ENCODE measurements around a stretch of chr17.

DNA sequence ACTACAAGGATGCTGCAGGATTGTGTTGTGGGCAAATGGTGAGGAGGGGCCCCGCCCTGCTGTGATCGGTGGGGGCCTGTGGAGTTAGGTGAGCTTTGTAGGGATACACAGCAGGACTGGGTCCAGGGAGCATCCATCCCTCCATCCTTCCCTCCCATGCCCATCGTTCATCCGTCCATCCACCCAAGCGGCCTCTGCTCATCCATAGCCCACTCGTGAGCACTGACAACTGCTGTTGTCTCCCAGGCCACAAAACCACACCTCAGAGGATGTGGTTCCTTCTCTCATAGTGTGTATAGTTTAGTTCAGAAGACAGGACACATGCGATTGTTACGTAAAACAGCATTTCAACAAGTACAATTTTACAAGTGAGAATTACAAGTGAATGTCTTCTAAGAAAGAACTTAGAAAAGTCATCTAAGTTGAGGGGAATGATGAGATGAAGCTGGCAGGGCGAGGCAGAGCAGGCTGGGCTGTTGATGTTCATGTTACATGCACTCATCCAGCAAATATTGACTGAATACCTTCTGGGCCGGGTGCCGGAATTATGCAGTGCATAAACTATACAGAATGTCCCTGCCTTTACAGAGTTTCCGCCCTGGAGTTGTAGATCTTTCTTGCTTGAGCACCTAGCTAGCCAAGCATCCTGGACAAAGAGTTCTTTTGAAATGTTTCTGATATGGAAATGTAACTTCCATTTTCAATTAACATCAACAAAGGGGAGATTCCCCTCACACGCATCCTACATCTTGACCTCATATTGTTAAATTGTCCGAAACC is 5.4 kb downstream of the ARSG start:
- PRO-cap, result no peak

DNA sequence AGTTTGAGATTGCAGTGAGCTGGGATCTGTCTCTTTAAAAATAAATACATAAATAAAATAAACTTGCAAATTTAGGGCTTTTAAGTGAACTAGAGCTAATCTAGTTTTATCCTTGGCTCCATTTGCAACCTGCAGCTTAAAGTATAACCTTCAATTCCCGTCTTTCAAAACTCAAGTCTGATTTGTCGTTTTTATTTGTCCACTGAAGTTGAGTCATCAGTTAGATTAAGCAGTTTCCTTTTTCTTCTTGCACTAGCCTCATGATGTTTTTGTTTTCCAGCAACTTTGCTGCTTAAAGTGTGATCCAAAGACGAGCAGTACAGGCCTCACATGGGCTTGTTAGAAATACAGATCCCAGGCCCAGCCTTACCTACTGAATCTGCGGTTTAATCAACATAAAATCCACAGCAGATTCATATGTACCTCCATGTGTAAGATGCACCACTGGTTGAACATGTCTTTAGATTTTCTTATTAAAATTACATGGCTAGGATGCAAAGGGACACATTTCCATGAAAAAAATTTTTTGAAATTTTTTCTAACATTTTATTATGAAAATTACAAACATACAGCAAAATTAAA is 13.9 kb downstream of the ARSG start:
- PRO-cap, result no peak

DNA sequence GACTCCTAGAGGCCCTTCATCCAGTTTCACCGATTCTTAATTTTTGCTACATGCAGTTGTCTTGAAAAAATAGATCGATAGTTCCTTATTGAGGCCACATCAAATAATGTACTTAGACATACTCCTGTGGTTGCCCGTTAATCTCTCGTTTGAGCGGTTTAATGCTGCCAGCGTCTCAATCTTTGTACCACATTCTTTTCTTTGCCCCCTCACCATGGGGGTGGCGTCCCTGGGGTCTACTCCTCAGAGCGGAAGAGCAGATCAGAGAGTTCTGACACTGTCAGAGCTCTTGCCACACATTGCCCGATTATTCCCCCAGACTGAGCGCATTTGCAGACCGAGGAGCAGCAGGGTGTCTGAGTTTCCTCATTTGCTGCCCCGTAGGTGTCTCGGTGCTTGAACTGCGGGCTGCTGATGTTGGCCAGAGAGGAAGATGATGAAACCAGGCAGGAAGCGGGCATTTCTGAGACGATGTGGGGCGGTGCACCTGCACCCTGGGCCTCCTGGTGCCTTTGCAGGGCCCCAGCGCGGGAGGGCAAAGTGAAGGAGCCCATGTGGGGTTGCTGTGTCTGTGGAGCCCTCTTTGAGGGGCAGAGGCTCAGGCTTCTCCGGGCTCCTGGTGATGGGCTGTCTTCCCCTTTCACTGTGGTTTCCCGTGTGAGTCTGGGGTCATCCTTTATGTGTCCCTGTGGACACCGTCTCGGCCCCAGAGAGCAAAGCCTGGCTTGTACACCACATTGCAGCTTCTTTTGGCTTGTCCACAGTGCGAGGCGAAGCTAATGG is 55.2 kb downstream of the ARSG start:
- PRO-cap, result bidirectional peak, plus-strand start at position 461 of the sequence, minus-strand start at position 358 of the sequence

GRCh38 chr17:68370789-68371010 is 79.4 kb downstream of the ARSG start:
- PRO-cap, result no peak

- PRO-cap, result no peak
Observed at GRCh38 chr17:68377959-68379331, 78.9 kb downstream of the WIPI1 start.

DNA sequence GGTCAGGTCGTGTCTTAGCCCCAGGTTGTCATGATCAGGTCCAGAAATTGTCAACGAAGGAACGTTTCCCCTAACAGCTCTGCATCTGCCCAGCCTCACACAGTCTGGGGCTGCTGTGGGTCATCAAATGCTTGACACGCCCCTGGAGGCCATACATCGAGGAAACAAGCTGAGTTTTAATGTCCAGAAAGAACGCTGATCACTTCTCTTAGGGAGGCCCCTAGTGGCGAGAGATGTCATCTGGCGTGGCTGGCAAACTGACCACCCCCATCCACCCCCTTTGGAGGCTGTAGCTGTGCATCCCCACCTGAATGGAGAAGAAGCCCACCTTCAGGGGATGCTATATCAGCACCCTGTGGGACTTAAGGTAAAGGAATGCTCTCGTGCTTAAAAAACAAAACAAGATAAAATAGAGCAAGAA is 58.3 kb downstream of the WIPI1 start:
- PRO-cap, result no peak

DNA sequence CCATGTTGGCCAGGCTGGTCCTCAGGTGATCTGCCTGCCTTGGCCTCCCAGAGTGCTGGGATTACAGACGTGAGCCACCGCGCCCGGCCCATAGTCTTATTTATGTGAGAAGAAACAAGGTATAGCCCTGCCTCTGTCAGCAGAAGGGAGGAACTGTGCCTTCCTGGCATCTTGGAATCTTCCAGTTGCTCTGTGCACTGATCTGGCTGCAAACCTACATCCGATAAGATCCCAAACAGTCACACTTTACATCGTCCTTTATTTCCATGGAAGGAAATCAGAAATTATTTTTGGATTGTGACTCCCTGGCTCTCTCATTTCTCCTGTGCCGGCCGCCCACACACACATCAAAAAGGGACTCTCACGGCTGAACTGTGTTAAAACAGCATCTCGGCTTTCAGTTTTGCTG is 23.3 kb downstream of the WIPI1 start:
- PRO-cap, result no peak

GRCh38 chr17:68468106-68468805 is 11.0 kb upstream of the WIPI1 start:
- PRO-cap, result no peak

DNA sequence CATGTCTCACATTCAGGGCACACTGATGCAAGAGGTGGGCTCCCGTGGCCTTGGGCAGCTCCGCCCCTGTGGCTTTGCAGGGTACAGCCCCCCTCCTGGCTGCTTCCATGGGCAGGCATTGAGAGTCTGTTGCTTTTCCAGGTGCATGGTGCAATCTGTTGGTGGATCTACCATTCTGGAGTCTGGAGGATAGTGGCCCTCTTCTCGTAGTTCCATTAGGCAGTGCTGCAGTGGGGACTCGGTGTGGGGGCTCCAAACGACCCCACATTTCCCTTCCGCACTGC is 5.7 kb downstream of the PRKAR1A start:
- PRO-cap, result no peak

- PRO-cap, result no peak
Observed at GRCh38 chr17:68541266-68542407, 29.4 kb downstream of the PRKAR1A start.

DNA sequence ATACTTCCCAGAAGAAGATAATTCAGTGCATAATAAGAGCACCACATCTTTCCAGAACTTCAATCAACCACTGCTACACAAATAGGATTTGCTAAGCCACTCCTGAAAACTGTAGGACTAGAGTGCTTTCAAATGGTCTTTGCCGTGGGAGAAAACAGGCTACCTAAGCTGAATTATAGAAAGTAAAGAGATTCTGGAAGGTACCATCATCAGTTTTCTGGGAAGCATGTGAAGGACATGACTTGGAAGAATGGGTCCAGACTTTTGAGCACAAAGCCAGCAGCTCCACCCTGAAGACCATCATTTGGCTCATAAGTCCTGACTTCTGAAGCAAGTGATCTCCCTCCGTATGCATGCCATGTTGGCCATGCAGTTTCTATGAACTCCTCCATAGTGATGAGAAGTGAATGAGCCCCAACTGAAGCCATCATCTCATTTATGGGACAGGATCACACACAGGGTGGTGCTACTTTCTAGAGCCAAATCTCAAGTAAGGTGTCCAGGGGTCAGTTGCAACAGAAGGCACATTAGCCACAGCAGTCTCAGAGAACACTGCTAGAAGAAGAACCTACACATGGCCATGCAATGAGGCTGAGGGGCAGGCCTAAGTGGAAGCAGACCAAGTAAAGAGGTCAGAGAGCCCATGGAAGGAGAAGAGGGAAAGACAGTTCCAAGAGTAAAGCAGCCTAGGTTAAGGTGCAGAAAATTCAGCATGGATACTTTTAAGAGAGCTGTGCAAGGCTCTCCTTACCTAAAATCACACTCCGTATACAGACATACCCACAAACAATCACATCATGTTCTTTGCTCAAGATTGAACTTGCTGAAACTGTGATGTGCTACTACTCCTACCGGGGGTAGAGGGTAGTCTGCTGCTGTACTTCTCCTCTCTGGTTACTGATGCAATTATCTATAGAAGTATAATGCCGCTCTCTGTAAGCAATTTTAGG is 1.9 kb downstream of the ABCA8 start:
- PRO-cap, result no peak

GRCh38 chr17:68994523-68995624 is 39.7 kb upstream of the ABCA8 start:
- PRO-cap, result no peak

DNA sequence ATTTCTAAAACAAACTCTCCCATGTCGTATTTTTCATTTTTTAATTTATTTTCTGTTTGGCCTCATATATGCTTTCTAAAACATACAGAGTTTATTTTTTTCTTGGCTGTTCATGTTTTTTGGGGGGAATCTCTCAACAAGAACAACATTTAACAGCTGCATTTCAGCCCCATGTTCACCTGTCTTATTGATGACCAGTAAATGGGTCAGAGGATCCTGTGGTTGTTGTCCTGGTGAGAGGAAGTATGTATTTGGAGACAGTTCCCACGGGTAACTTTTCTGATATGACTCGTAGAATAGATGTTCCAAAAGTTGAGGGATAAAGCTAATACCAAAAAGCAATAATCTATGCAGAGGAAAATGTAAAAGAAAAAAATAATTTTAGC is 42.5 kb downstream of the ABCA9 start:
- PRO-cap, result no peak

DNA sequence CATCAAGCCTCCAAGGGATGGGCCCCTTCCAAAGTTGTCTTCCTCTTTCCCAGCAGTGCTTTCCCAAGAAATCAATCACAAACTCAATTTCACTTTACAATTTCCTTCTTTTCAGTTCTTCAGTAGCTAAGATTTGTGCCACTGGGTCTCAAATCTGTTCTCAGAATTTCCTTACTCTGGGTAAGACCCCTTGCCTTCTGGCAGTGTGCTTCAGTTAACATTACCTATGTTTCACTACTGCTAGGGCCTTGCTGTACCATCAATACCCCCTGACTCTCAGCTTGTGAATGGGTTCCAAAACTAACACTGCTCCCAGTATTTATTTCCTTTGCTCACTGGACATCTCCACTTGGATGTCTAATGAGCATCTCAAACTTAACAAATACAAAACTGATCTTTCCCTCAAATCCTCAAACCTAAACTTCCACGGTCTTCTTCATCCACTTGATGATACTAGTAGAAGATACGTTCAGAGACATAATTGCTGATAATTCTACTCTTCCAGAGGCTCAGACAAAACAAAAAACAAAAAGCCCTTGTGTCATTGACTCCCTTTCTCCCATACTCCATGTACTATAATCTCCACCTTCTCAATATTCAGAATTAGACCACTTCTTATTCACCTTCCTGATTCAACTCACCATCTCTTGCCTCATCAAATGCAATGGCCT is 12.2 kb upstream of the ABCA10 start:
- PRO-cap, result no peak

DNA sequence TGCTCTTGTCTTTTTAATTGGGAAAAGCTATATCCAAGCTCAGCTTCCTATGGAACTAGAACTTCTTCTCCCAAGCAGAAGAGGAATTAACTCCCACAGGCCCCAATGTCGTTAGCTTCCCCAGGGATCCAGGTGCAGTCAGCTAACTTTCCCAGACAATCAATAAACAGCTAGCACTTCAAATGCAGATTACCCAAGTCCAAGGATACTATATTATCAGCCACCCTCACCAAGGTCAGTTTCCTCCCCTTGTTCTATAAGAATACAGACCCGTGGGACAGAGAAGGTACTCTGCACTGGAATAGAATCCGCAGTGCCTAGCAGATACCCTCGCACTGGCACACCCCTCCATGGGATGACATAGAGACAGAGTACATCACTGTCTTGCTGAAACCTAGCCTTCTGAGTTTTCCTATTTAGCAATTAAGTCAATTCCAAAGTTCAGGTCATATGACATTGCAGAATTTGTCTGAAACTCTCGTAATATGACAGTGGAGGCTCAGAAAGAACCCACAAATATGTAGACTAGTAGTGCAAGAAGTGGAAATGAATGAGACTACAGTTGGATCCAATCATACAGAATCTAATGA is 39.9 kb upstream of the ABCA10 start:
- PRO-cap, result no peak

GRCh38 chr17:69470464-69470888 is 56.0 kb downstream of the MAP2K6 start:
- PRO-cap, result no peak

DNA sequence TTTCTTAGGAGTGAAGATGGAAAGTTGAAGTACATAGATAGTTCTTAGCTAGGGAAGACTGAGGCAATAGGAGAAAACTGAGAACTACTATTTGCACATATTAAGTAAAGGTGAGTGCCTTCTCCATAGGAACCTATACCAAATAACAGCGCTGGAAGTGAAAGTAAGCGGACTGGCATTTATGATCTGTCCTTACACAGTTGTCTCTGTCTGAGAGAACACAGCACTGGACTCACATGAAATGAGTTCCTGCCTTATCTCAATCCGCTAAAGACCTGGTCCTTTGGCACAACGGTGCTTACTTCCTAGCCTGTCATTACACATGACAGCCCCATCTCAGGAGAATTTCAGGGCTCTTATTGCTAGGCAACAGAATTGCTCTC is 4.2 kb downstream of the KCNJ2 start:
- PRO-cap, result no peak

DNA sequence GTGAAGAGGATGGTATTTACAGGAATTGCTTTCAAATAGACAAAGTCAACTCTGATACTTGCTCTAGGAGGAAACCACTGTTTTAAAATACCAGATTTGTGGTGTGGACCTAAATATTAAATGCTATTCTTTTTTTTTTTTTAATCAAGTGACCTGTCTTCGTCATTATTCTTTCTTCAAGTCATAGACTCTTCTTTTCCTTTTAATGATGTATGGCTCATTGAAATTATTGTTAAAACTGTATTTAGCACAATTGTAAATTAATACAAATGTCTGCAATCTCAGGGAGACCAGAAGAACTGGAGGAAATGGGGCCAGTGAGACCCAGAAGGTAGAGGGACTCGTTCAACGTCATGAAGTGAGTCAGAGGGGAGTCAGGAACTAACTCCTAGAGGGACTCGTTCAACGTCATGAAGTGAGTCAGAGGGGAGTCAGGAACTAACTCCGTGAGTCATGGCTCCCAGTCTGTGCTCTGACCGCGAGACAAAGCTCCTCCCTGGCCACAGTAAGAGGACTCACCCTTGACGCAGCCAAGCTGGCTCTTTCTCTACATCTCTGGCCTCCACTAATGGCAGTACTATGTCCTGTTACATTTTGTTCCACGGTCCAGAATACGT is 902.3 kb downstream of the KCNJ2 start:
- PRO-cap, result no peak

GRCh38 chr17:72029838-72031004 is 90.6 kb upstream of the SOX9 start:
- PRO-cap, result no peak

DNA sequence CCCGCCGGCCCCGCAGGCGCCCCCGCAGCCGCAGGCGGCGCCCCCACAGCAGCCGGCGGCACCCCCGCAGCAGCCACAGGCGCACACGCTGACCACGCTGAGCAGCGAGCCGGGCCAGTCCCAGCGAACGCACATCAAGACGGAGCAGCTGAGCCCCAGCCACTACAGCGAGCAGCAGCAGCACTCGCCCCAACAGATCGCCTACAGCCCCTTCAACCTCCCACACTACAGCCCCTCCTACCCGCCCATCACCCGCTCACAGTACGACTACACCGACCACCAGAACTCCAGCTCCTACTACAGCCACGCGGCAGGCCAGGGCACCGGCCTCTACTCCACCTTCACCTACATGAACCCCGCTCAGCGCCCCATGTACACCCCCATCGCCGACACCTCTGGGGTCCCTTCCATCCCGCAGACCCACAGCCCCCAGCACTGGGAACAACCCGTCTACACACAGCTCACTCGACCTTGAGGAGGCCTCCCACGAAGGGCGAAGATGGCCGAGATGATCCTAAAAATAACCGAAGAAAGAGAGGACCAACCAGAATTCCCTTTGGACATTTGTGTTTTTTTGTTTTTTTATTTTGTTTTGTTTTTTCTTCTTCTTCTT is 3.2 kb downstream of the SOX9 start:
- PRO-cap, result no peak

Measured in neutrophil (primary cell).